ENCODE results near the gene NME1.

- PRO-cap, result no peak
Measured at GRCh38 chr17:51103010-51103612, 17.6 kb downstream of the SPAG9 start.

DNA sequence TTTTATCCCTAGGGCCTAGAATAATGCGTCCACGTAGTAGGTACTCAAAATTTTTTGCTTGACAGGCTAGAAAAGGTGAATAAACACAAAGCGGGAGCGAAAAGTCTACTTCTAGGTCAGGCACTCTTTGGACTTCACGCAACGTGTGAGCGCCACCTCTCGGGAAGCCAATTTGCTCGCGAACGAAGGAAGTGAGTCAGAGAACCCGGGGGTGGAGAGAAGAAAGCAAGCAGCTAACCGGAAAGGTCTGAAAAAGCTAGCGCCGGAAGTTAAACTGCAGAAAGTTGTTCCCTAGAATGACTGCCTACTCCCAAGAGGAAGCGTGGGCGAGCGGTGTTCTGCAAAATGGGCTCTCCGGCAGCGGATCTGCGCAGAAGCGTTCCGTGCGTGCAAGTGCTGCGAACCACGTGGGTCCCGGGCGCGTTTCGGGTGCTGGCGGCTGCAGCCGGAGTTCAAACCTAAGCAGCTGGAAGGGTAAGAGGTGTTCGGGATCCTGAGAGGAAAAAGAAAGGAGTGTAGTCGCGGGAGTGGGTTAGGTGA, at the start of gene NME1:
Gene NME1 (plus strand): TSS at position 371 of the 540 bp plus-strand sequence.
- PRO-cap, result bidirectional peak, plus-strand start at position 421 of the sequence, minus-strand start at position 147 of the sequence

DNA sequence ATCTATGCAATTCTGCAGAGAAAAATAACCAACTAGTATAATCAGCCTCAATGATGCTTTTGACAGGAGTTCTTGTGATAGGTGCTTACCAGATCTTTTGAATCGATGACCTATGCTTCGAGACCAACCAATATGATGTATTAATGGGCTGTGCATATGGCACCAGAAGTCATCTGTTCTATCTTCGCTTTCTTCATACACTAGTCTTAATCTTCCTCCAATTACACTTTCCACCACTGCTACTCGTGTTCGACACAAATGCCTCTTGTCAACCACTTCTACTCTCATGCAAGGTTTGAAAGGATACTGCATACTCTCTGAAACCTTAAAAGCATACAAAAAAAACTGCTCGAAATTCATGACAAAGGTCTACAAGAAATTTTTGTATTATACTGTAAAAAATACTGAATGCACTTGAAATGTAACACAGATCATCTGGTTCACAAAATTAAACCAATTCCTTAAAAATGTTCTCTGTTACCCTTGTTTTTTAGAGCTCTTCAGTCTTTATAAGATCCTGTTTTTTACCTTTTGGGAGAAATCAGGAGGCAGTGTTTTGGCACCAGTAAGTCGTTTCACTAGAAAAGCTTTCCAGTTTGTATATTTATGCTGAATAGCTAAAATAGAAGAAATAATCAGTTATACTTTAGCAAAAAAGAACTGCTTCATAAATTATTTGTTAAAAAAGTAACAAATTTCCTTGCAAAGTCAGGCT, 36.6 kb downstream of the NME2 start:
- PRO-cap, result no peak

GRCh38 chr17:51430493-51431084, 170.2 kb downstream of the UTP18 start:
- PRO-cap, result no peak

- PRO-cap, result no peak
Measured at GRCh38 chr17:52828669-52829139, 670.2 kb upstream of the CA10 start.

- PRO-cap, result no peak
Measured at GRCh38 chr17:53500913-53501505, 321.7 kb upstream of the KIF2B start.

GRCh38 chr17:55072847-55073281, 104.3 kb downstream of the STXBP4 start:
- PRO-cap, result no peak

GRCh38 chr17:55238968-55239228, 25.9 kb upstream of the HLF start:
- PRO-cap, result no peak

DNA sequence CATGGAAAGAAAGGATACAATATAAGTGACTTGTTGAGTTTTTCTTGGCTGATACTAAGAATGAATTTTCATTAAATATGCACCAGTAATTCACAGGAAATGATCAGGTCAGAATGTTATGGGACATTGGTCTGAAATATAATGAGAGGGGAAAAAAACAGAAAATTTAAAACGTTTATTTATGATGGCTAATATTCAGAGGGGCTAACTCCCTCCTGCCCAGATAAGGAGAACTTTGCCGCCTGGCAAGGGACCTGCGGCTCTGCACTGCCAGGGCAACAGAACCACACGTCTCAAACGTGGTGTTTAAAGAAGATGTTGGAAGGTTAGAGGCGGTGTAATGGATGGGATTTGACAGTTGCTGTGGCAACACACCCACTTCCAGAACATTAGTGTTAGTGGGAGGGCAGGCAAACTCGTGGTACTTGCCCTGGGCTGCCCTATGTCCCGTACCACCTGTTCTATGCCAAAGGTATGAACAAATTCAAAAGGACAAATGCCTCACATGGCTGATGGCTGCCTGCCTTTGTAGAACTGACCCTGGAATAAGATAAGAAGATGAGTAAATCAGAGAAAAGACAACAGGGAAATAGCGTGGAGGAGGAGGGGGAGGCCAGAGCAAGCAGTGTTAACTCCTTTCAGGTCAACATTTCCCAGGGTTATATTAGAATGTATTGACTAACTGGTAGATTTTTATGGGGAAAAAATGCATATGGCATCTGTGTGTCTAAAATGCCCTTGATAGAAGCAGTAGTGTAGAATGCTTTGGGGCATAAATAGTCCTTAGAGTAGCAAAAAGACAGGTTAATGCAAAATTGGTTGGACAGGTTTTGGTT, 30.7 kb downstream of the HLF start:
- PRO-cap, result no peak

- PRO-cap, result no peak
Measured at GRCh38 chr17:55426812-55427450, 5.3 kb upstream of the MMD start.

- PRO-cap, result unidirectional peak, plus-strand start at chr17:55576900; bidirectional peak, plus-strand start at chr17:55577285, minus-strand start at chr17:55577105
Measured at GRCh38 chr17:55576805-55577624, 145.6 kb downstream of the TMEM100 start.

GRCh38 chr17:55587442-55588246, 135.0 kb downstream of the TMEM100 start:
- PRO-cap, result no peak

- PRO-cap, result no peak
Measured at GRCh38 chr17:56172300-56173207, 19.3 kb downstream of the ANKFN1 start.

DNA sequence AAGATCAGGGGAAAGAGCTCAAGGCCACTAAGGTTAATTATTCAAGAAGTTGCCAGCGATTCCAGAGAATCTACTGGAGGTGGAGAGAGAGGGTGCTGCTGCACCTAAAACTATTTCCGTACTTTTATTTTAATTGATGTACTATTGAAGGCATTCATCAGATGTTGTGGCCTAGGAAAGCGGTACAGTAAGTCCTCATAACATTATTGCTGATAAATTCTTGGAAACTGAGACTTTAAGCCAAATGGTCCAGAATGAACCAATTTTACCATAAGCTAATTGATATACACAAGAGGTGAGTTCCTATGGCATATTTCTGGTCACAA, 13.9 kb downstream of the C17orf67 start:
- PRO-cap, result no peak

GRCh38 chr17:56891097-56891925, 22.5 kb downstream of the TRIM25 start:
- PRO-cap, result no peak

- PRO-cap, result no peak
Measured at GRCh38 chr17:56908171-56908893, 5.5 kb downstream of the TRIM25 start.

DNA sequence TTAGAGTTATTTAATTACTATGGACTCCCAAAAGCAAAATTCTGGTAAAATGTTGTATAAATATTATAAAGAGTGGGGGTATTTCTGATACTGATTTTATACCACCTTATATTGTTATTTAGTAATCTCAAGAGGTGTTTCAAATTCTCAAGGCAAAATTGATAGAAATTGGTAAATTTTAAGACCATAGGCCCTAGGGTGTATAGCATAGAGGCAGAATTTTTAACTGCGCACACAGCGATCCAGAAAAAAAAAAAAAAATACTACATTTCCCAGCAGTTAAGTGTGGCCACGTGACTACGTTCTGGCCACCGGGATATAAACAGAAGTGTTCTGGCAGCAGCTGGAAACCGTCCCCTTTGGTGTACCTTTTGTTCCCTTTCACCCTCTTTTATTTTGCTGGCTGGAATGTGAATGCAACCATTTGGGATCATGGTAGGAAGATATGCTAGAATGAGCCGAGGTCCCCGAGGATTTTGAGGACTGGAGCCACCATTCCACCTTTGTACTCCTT, 52.8 kb upstream of the AKAP1 start:
- PRO-cap, result unidirectional peak, plus-strand start at position 399 of the sequence

GRCh38 chr17:57085514-57086114, 568 bp downstream of the AKAP1 start:
- PRO-cap, result bidirectional peak, plus-strand start at chr17:57085969, minus-strand start at chr17:57085778

DNA sequence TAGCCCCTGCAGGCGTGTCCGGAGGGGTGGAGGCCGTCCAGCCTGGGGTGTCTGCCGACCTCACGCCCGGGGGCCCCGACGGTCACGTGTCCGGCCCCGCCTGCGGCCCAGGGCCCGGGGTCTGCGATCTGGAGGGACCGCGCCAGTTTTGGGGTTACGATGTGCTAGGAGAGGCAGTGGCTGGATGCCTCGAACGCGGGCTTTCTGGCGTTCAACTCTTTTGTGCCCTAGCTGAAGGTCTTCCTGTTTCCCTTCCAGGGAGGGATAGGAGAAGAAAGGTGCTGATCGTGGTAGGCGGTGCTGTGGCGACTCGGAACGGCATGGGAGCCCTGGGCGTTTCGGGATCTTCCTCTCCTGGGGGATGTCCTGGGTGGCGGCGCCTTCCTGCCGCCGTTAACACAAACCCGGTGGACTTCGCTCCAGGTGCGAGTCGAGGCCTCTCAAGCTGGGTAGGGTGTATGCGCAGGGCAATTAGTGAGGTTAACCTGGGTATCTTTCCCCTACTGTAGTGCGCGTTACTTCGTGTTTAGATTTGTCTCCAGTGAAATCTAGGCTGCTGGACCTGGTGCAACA, 1.2 kb downstream of the AKAP1 start:
- PRO-cap, result bidirectional peak, plus-strand start at position 541 of the sequence, minus-strand start at position 395 of the sequence

DNA sequence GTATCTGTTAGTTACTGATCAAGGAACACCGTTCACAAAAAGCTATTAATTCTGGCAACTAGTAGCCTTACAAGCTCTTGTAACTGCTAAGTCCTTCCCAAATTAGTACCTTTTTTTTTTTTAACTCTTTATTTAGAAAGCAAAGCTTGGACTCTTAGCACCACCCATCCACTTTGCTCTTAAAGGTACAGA, 1.5 kb downstream of the AKAP1 start:
- PRO-cap, result unidirectional peak, minus-strand start at position 104 of the sequence